Placental epithelial cell (primary cell): Measurements from ENCODE around the gene IGFBP5.

GRCh38 chr2:216693665-216694927, 1.3 kb downstream of the IGFBP5 start:
- CAGE, long polyA plus RNA: no peak

DNA sequence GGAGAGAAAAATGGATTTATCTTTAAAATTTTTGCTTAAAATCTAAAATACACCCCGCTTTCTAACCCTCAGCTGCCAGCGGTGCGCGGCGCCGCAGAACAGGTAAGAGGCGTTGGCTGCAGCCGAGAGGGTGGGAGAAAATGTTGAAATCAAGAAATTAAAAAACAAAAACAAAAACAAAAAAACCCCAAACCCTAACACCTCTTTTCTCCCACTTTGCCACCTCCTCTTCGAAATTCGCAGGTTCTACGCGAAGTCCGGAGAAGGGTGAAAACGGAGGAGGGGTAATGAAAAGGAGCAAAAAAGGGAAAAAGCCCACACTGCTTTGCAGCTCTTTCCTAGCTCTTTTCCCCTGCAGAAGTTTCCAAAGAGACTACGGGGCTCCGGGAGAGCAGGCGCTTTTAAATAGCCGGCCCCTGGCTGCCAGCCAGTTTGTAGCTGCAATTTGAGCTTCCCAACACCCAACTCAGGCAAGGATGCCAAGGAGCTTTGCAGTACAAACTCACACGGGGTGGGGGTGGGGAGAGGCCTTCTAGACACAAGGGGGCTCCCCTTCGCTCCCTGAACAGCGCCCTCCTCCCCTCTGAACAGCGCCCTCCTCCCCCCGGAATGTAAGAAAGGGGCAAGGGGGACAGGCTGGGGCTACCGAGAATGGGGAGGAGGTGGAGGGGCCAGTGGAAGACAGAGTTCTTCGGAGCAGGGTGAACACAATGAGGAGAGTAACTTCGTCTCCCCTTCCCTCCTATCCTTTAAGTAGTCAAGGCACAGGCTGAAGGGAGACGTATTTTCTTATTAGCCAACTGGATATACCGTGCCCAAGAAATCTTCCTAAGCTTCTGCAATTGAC, at the start of gene IGFBP5:
Gene IGFBP5, minus strand, starts transcription at position 377 of the 847 bp plus-strand sequence.
- CAGE, long polyA plus RNA: no peak

GRCh38 chr2:216717360-216717756, 22.0 kb upstream of the IGFBP5 start:
- CAGE, long polyA plus RNA: no peak

DNA sequence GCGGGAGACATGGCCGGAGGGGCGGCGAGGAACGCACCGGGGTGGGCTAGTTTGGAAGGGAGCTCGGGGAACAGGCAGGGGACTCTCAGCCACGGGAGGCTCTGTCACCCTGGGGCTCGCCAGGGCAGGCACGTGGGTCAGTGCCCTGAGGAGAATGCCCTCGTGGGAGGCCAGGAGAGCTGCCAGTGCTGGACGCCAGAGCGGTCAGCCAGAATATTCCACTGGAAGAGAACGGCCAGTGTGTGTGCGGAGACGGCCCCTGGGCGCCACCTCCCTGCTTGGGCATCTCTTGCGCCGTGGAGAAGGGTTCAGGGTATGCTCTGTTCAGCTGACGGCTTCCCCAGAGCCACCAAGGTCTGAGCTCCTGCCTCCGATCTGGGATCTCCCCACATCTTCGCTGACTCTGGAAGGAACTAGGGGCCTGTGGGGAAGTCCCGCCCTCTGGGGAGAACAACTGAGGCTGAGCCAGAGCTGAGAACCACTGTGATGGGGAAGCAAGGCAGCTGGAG, 49.4 kb downstream of the TNP1 start:
- CAGE, long polyA plus RNA: no peak

DNA sequence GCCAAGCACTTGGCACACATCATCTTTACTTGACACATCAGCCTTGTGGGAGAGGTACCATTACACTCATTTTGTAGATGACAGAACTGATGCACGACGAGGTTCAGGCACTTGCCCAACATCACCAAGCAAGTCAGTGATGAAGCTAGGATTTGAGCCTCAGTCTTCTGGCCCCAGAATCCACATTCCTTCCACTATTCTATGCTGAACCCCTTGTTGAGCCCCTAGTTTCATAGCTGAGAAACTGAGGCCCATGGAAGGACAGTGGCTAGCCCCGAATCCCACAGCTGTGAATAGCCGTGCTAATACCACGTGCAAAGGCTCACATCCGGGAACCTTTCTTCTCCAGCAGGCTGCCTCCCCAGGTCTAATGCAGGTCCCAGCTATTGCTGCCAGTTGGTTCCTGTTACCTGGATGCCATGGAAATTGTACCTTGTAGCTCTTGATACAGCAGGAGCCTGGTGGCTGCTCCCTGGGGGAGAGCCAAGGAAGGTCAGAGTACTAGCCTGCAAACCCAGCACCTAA, 30.6 kb downstream of the TNP1 start:
- CAGE, long polyA plus RNA: no peak

- CAGE, long polyA plus RNA: no peak
These were observed 30.3 kb downstream of the TNP1 start for GRCh38 chr2:216829715-216829899.

GRCh38 chr2:217357773-217358384, 498.0 kb upstream of the TNP1 start:
- CAGE, long polyA plus RNA: no peak

GRCh38 chr2:217419129-217419690, 559.3 kb upstream of the TNP1 start:
- CAGE, long polyA plus RNA: no peak

- CAGE, long polyA plus RNA: no peak
These were observed 565.5 kb downstream of the TNS1 start for GRCh38 chr2:217437169-217437893.

DNA sequence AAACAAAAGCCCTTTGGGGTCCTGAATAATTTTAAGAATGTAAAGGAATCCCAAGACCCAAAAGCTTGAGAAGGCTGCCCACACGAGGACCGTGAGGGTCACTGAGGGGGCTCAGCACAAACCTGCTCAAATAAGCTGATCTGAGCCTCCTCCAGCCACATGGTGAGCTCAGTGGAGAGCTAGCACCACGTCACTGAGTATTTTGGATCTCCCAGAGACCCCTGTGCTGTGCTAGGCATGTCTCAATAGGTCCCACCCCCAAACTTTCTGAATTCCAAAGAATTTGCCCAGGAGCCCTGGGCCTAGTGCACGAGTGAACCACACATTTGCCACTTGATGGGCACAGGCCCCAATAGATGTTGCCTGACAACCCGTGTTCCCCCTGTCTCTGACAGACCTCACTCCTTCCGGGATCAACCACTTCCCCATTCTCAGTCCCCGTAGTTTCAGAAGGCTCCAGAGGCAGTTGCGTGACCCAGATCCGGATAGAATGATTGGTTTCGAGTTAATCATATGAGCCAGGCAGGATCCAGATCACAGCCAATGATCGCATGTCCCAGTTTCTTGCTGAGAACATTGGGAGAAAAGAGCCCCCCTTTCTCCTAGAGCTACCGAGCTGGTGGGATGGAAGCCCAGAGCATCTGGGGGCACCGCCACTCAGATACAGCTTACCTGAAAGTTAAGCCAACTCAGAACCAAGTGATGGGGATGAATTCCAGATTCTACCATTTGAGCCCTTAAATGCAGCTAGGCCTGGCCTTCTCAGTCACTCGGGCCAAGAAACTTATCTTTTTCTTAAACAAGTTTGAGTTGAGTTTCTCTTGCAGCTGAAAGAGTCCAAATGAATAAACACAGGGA, 203.8 kb downstream of the TNS1 start:
- CAGE, long polyA plus RNA: no peak

- CAGE, long polyA plus RNA: no peak
These were observed 187.5 kb downstream of the TNS1 start for GRCh38 chr2:217815296-217815787.

- CAGE, long polyA plus RNA: no peak
These were observed 145.2 kb downstream of the TNS1 start for GRCh38 chr2:217857582-217858105.

DNA sequence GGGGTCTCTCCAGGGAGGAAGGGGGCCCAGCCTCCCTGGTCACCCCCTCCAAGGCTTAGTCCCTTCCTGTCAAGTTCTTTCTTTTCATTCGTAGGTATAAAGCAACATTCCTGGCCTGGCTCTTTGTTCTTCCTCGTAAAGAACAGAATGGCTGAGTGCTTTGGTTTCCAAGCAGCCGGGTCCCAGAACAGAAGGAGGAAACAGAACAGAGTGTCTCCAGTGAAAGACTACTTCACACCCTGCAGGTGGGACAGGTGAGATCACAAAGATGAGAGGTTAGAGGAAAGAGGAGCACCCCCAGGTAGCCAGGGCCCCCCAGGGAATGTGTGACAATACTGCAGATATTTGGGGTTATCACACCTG, 139.8 kb downstream of the TNS1 start:
- CAGE, long polyA plus RNA: no peak

DNA sequence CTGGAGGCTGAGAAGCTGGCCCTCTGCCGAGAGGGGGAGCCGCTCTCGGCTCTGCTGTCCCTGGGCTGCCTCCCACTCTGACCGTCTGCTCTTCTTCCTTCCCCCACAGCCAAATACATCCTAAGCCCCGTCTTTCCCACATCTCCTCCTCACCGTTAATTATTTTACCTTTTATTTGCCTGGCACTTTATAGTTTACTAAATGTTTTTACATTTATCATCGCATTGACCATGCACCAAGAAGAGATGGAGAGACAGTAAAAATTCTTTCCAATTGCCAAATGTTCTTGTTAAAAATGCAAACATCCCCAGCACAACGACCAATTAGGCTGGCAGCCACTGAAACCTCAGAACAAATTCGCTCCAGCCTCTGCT, 123.8 kb downstream of the TNS1 start:
- CAGE, long polyA plus RNA: no peak

GRCh38 chr2:217901631-217902459, 101.0 kb downstream of the TNS1 start:
- CAGE, long polyA plus RNA: no peak

GRCh38 chr2:217905280-217906370, 97.2 kb downstream of the TNS1 start:
- CAGE, long polyA plus RNA: no peak

GRCh38 chr2:217914835-217915484, 87.8 kb downstream of the TNS1 start:
- CAGE, long polyA plus RNA: no peak

- CAGE, long polyA plus RNA: no peak
These were observed 62.5 kb downstream of the TNS1 start for GRCh38 chr2:217940262-217940777.

DNA sequence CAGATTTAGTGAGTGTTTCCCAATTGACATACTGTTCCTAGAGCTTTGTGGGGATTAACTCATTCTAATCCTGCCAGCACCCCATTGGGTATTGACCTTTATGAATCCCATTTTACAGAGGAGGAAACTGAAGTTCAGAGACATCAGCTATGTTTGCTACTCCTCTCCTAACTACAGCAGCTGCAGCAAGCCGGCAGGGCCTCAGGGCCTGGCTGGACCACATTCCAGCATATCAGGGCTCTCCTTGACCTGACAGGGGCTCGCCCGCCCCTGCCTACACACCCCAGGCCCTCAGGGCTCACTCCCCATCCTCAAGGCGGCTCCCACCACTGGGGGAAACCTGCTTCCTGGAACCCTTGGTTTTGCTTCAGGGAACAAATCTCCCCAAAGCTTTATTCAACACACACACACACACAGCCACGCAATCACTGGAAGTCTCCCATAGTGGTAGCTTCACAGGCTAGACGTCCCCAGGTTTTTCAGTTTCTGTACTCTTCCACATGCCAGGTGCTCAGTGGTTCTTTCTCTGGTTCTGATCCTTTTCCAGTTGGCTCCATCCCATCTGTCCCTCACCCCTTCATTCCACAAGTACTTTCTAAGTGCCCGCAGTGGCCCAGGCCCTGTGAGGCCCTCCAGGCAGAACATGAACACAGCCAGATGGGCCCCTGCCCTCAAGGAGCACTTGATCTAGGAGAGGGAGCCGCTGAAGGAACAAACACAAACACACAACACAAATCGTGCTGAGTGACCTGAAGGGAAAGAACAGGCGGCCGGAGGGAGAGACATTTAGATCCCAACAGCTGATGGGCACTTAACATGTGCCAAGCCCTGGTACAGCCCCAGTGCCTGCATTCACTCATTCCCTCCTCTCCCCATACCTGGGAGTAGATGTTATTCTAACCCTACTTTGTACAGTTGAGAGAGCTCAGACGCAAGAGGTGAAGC, 51.2 kb downstream of the TNS1 start:
- CAGE, long polyA plus RNA: no peak

DNA sequence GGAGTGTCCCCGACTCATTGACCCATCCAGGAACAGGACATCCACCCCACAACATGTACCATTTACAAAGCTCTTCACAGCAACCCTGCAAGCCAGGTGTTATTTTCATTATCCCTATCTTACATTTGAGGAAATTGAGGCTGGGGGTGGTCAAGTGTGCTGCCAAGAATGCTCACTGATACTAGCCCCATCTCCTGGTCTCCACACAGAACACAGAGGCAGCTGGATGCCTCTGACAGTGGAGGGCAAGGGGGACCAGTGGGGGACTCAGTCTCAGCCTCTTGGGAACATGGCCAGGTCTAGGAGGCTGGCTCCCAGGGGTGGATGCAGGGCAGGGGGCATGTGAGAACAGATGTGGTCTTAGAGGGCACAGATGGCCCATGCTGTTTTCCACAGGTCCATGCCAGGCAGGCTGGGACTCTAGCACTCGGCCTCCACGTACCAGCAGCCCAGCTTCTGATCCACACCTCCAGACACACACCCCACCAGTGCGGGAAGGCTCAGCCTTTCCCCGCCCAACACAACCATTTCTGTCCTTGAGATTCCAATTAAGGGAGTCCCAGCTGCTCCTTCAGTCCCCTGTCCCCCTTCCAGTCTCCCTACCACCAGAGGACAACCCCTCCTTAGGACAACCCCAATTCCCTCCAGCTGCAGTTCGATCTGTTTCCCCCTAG, 42.5 kb downstream of the TNS1 start:
- CAGE, long polyA plus RNA: no peak